Bronchial lymph node (tissue), 1 donor: ENCODE measurements around a stretch of chr19.

DNA sequence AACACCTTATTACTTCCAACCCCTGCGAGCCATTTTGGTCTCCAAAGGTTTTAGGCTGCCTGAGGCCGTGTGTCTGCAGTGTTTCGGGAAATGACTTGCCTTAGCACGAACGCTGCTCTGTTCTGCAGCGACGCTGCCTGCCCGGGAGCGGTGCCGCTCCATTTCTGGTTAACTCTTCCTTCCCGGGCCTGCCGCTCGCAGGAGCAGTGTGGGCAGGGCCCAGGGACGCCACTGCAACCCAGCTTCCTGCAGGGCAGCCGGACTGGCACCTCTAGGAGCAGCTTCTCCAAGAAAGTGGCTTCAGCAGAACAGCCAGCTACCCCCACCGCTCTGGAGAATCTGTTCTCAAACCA lies 72.1 kb downstream of the KCTD15 start:
- PRO-cap: no peak

DNA sequence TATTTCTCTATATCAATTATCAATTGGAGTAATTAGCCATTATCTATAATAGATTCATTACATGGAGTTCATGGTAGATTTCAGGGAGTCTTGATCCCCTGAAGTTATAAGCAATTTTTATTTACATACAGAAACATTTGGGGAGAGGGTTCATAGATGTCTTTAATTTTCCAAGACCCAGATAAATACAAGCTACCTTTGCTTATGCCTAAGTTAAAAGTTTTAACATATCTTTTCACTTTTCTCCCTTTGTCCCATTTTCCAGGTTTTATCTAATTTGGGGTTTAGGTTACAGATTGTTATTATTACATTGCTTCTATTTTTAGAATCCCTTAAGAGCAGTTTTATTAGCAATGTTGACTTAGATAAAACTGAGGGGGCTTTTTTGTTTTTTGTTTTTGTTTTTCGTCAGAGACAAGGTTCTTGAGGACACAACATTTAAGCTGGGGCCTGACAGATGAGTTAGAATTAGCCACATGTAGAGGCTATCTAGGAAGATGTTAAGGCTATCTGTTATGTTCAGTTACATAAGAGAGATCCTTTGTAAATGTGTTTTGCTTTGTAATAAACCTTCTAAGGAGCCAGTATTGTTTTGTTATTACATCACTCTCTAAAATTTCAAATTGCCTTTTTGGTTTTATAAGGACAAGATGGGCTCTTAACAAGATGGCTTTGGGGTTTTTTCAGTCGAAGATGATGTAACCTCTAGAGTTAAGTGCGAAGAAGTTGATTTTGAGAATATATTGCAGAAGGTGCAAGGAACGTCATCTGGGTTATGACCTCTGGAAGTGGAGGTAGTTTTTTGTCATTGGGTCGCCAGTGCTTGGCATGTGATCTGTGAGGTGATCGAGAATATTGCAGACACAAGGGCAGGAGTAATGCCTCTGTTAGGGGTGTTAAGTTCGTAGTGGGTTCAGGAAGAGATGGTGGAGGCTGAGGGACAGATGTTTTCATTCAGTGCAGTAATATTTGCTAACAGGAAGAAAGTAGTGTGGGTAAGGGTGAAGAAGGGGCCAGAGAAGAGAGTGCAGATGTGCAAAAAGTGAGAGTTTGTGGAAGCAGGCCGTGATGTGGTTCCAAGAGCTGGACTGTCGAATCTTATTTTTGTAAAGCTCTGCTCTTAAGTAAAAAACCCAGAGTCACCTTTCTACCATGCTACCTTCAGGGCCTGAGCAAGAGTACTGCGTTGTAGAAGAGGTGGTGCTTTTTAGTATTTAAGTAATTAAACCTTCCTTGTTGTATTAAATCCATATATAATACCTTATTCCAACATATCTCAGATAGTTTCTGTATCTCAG lies 12.6 kb downstream of the LSM14A start:
- PRO-cap: no peak

GRCh38 chr19:34265148-34265856 lies 10.9 kb downstream of the GARRE1 start:
- PRO-cap: bidirectional peak, plus-strand start at chr19:34265577, minus-strand start at chr19:34265471

GRCh38 chr19:34316773-34318131 lies 47.7 kb upstream of the GPI start:
- PRO-cap: no peak

- PRO-cap: no peak
Observed at GRCh38 chr19:34354707-34355094, 10.3 kb upstream of the GPI start.

DNA sequence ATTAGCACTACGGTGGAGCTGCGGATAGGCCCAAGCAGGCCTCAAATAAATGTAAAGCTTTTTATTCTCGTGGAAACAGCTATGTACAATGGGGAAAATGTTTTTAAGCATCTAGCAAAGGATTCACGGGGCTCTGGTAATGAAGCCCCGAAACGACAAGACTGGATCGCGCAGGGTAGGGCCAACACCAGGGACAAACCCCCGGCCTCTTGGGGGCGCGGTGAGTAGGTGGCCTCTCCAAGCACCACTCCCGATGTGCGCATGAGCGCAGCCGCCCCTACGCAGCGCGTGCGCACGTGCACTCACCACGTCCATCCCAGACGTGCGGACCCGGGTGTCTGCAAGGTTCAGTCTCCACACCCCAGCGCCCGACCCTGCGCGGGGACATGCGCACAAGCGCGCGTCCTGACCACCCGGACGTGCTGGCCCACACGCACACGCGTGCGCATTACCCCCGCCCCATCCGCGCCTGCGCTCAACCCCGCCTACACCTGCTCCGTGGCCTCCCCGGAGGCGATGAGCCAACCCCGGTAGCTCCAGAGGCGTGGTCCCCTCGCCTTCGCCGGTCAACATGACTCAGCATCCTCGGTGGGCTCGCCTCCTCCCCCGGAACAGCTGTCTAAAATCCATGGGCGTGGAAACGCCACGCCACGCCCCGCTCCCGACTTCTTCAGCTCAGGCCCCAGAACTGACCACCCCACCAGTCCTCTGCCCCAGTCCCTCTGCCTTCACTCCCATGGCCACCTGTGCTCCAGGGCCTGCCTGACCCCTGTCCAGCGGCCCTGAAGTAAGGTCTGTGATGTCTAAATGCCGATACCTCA lies 5.8 kb upstream of the GPI start:
- PRO-cap: bidirectional peak, plus-strand start at position 319 of the sequence, minus-strand start at position 252 of the sequence; bidirectional peak, plus-strand start at position 533 of the sequence, minus-strand start at position 573 of the sequence

GRCh38 chr19:34370941-34371505 lies 6.0 kb downstream of the GPI start:
- PRO-cap: no peak

GRCh38 chr19:34439315-34439994 lies 11.3 kb downstream of the UBA2 start:
- PRO-cap: no peak

GRCh38 chr19:34460320-34460588 lies 21.3 kb upstream of the WTIP start:
- PRO-cap: no peak

DNA sequence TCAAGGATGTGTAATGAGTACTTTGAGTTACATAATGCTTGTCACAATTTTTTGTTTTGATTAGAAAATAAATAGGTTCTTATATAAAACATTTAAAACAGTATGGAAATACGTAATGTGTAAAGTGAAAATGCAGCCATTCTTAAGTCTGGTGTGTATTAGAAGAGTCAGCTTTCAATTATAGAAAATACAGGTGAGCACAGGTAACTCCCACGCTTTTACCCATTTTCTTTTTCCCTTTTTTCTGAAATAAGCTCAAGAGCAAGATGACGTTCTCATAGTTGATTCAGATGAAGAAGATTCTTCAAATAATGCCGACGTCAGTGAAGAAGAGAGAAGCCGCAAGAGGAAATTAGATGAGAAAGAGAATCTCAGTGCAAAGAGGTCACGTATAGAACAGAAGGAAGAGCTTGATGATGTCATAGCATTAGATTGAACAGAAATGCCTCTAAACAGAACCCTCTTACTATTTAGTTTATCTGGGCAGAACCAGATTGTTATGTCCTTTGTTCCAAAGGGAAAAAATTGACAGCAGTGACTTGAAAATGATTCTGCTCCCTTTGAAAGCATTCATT lies 12.7 kb upstream of the WTIP start:
- PRO-cap: no peak

- PRO-cap: unidirectional peak, plus-strand start at chr19:34548799
Observed at GRCh38 chr19:34548542-34548910, 67.0 kb downstream of the WTIP start.

GRCh38 chr19:34837381-34837696 lies 64.3 kb upstream of the ZNF599 start:
- PRO-cap: unidirectional peak, plus-strand start at chr19:34837578

GRCh38 chr19:34962926-34963764 lies 884 bp downstream of the ZNF792 start:
- PRO-cap: no peak

GRCh38 chr19:35042837-35043346 lies 1.4 kb downstream of the HPN start:
- PRO-cap: no peak

DNA sequence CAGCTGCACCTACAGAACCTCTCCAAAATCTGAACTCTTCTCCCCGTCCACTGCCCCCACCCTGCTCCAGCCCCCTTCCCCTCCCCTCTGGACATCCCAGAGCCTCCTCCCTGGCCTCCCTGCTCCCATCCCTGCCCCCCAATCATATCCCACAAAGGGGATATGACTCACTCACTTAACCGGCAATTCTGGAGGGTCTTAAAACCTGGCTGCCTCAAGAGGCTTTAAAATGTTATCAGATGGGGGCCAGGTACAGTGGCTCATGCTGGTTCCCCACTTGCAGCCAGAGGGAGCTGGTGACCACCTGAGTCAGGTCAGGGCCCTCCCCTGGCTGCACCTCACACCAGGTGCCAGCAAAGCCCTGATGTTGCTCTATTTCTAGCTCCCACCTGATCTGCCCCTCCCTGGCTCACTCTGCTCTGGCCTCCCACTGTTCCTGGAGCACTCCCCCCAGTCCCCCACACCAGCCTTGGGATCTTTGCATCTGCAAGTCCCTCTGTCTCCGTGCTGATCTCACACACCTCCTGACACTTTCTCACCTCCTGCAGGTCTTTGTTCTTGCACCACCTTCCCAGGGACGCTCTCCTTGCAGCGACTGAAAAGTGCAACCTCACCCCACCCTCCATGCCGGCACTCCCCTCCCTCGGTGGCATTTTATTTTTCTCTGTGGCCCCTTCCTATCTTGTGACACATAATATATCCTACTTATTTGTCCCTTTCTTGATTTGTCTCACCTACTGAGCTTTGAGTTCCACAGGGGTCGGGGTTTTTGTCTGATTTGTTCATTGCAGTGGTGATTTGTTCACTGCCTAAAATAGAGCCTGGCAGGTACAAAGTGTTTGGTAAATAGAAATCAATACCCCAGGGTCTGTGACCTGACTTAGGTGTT lies 14.3 kb downstream of the HPN start:
- PRO-cap: no peak

- PRO-cap: no peak
Observed at GRCh38 chr19:35126603-35127183, 8.2 kb downstream of the LGI4 start.

- PRO-cap: no peak
Observed at GRCh38 chr19:35139815-35140171, 1.2 kb downstream of the FXYD1 start.

DNA sequence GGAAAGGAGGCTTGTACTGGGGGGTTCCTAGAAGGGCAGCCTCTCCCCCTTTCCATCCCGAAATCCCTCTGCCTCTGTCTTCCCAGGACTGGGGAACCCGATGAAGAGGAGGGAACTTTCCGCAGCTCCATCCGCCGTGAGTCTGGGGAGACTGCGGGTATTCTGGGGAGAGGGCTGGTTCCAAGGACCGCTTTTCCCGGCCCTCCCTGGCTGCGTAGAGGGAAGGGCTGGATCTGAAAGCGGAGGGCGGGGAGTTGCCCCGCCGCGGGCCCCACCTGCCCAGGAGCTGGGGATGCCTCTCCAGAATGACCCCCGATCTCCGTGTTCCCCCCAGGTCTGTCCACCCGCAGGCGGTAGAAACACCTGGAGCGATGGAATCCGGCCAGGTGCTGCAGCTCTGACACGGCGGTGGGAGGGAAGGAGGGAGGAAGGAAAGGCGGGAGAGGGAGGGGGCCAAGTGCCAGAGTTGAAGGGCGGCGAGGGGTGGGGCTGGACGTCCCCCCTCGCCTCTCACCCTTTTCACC lies 607 bp upstream of the FXYD7 start:
- PRO-cap: no peak

DNA sequence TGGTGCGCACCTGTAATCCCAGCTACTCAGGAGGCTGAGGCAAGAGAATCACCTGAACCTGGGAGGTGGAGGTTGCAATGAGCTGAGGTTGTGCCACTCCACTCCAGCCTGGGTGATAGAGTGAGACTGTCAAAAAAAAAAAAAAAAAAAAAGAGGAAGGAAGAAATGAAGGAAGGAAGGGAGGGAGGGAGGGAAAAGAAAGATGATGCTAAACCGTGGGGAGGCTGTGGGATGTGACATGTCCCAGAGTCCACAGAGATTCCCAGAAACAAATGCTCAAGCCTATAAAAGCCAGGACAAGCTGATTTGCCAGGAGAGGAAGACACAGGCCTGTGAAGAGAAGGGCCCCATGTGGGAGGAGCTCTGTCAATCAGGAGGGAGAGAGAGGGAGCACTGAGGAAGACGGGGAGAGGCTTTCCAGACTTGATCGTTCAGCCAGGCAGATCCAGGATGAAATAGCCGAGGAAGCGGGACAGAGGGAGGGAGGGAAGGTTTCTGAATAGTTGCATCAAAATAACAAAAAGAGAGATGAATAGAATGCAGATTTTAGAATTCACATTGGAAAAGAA lies 2.4 kb upstream of the FXYD5 start:
- PRO-cap: no peak

DNA sequence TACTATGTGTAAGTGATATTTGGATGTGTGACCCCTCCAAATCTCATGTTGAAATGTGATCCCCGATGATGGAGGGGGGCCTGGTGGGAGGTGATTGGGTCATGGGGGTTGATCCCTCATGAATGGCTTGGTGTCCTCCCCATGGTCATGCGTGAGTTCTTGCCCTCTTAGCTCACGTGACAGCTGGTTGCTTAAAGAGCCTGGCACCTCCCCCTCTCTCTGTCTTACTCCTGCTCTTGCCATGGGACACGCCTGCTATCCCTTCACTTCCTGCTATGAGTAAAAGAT lies 21.2 kb downstream of the FXYD5 start:
- PRO-cap: unidirectional peak, plus-strand start at position 222 of the sequence